ENCODE data around the genes PTPRR, CAPS2 and GLIPR1L1.

DNA sequence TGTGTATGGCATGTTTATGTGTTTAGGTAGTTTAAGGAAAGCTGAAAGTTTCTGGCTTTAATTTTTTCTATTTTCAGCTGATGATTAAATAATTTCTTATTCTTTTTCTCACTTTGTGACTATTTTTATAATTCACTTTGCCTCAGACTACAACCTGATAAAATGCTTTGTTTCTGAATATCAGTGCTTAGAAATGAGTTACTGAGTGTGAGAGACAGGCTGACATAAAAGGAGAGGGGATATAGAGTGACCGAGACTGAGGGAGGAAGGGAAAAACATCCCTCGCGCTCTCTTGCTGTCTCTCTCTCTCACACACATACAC, 45.0 kb downstream of the FRS2 start:
- PRO-cap: no peak

DNA sequence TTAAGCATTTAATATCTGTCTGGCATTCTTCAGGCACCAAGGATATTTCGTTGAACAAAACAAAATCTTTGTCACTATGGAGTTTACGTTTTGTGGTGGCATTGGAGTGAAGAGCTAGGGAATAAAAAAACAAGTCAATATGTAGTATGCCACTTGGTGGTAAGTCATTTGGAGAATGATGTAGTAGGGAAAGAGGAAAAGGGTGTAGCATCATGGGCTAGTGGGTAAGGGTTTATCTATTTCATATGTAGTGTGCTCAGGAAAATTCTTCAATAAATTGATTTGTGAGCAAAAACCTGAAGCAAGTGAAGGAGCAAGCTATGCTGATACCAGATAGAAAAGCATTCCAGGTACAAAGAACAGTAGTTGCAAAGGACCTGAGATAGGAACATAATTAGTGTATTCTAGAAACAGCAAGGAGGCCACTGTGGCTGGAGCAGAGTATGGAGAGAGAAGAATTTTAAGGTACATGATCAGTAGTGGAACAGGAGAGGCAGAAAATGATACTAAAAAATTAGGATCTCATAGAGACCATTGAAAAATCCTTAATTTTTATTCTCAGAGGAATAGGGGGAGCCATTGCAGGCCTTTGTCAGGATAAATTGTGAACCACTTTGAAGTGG, 41.8 kb upstream of the CCT2 start:
- PRO-cap: no peak

- PRO-cap: no peak
Measured at GRCh38 chr12:69688912-69689444, 10.1 kb downstream of the BEST3 start.

GRCh38 chr12:69738148-69738826, 373 bp upstream of the RAB3IP start:
- PRO-cap: bidirectional peak, plus-strand start at chr12:69738881, minus-strand start at chr12:69738654

DNA sequence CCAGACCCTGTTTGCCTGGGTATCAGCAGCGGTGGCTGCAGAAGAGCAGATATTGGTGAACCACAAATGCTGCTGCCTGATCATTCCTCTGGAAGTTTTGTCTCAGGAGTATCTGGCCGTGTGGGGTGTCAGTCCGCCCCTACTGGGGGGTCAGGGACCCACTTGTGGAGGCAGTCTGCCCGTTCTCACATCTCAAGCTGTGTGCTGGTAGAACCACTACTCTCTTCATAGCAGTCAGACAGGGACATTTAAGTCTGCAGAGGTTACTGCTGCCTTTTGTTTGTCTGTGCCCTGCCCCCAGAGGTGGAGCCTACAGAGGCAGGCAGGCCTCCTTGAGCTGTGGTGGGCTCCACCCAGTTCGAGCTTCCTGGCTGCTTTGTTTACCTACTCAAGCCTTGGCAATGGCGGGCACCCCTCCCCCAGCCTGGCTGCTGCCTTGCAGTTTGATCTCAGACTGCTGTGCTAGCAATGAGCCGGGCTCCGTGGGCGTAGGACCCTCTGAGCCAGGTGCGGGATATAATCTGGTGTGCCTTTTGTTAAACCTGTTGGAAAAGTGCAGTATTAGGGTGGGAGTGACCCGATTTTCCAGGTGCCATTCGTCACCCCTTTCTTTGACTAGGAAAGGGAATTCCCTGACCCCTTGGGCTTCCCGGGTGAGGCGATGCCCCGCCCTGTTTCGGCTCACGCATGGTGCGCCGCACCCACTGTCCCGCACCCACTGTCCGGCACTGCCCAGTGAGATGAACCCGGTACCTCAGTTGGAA, 61.4 kb downstream of the CNOT2 start:
- PRO-cap: no peak

DNA sequence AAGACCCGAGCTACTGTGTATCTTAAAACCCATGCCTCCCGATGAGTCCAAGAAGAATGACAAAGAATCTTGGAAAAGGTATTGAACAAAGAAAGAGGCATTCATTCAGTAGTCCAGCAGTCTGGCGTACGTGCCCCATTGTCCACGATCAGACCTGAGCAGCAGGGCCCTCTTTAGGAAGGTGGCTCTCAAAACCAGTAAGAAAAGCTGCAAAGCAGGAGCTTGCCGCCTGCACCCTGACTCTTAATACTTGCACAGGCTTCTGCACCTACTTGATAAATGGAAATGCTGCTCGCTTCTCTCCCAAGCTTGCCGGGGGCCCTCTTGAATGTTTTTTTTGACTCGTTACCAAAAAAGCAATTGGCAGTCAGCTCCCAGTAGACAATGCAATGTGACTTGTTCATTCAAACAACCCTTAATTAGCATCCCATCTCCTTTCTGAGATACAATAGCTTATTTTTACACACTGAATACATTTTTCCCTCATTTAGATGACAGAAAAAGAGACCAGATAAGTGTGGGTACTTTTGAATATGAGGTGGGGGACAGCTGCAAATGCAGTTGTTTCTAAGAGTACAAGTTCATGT, 27.2 kb upstream of the PTPRB start:
- PRO-cap: no peak

DNA sequence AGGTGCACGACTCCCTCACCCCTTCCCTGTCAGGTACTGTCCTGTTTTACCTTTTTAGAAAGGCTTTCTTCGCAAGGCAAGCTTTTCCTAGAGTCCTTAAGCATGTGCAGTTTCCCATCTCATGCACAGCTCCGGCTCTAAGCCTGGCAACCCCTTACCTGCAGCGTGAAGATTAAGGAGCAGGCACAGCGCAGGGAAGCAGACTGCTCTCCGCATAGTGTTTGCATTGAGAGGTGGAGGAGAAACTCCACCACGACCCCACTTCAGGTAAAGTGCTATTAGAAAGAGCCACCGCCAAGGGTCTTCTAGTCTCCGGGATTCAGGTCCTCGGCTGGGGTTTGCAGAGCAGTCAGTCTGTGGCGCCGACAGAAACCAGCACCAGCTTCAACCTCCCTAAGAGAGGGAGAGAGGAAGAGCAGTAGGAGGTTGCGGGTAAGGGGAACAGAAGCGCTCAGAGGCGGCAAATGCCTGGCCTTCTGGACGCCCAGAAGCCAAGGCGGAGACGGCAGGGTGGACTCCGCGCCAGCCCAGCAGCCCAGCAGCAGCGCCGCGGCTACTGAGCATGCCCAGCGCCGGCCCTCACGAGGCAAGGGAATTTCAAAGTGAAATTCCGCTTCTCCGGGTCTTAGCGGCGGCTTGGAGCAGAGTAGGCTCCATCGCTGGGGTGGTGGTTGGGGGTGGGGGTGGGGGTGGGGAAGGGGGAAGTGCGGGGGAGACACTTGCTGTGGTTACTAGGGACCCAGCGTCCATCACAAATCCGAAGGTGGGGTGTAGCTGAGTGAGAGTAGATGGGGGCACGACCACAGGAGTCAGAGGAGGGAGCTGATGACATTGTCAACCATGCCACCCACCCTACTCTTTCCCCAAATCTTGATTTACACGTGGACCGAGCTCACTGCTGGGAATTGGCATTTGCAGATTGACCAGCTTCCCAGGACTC, at the start of gene PTPRR:
PTPRR (minus strand) TSS at position 564 of the 940 bp plus-strand sequence.
- PRO-cap: no peak

- PRO-cap: no peak
Measured at GRCh38 chr12:71469283-71469731, 29.7 kb downstream of the LGR5 start.

DNA sequence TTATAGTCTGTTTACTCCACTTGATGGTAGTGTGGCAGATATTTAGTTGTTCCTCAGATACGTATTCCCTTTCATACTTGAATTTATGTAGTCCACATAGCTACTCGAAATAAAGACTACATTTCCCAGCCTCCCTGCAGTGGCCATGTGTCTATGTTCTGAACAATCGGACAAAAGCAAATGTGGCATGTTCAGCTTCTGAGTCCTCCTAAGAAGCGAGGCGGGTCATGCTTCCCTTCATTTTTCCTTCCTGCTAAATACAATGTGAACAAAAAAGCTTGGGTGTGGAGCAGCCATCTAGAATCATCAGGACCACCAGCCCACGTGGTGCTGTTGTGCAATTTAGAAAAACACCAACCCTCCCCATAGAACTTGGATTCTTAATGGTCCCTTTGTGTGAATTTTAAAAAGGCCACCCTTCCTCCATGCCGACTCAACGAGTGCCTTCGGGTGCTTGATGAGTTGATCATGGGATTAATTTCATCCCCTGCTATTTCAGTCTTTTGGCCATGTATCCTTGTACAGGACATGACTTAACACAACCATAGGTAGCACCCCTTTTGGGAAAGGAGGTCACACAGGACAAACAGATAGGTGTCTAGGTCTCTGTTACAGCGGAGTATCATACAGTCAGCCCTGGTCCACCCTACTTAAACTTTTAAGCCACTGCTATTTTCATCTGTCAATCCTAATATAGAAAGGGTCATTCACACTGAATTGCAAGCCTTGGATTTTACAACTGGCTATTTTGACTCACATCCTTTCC, 60.7 kb downstream of the ZFC3H1 start:
- PRO-cap: no peak

GRCh38 chr12:71644748-71645252, 18.8 kb downstream of the ZFC3H1 start:
- PRO-cap: no peak

- PRO-cap: no peak
Measured at GRCh38 chr12:71755973-71756132, 1.2 kb downstream of the RAB21 start.

GRCh38 chr12:71782392-71782735, 27.7 kb downstream of the RAB21 start:
- PRO-cap: no peak

GRCh38 chr12:71787723-71788634, 33.3 kb downstream of the RAB21 start:
- PRO-cap: no peak

DNA sequence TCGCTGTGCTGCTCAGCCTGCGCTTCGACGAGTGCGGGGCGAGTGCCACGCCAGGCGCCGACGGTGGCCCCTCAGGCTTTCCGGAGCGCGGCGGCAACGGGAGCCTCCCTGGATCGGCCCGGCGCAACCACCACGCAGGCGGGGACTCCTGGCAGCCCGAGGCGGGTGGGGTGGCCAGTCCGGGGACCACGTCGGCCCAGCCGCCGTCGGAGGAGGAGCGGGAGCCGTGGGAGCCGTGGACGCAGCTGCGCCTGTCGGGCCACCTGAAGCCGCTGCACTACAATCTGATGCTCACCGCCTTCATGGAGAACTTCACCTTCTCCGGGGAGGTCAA, 745 bp downstream of the TRHDE start:
- PRO-cap: no peak

DNA sequence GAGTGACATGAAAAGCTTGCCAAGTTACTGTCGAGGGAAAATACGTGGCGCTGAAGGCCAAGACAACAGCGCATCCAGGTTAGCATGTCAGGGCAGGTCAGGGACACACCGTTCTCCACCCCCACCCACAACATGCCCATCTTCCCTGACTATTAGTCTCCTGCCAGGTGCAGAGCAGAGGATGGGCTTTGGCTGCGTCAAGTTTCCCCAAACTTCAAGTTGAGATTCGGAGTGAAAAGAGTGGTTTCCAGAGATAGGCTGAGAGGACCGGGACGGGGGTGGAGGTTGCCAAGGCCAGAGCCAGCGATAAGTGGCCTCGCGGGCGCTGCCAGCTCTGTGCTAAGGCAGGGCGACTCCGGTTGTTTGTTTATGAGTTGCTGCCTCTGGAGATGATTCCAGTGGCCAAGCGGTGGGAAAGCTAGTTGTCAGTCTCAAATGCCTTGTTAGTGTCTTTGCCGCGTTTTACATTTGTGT, 1.8 kb downstream of the TRHDE start:
- PRO-cap: no peak

GRCh38 chr12:73129509-73129754, 857.3 kb downstream of the TRHDE start:
- PRO-cap: no peak

DNA sequence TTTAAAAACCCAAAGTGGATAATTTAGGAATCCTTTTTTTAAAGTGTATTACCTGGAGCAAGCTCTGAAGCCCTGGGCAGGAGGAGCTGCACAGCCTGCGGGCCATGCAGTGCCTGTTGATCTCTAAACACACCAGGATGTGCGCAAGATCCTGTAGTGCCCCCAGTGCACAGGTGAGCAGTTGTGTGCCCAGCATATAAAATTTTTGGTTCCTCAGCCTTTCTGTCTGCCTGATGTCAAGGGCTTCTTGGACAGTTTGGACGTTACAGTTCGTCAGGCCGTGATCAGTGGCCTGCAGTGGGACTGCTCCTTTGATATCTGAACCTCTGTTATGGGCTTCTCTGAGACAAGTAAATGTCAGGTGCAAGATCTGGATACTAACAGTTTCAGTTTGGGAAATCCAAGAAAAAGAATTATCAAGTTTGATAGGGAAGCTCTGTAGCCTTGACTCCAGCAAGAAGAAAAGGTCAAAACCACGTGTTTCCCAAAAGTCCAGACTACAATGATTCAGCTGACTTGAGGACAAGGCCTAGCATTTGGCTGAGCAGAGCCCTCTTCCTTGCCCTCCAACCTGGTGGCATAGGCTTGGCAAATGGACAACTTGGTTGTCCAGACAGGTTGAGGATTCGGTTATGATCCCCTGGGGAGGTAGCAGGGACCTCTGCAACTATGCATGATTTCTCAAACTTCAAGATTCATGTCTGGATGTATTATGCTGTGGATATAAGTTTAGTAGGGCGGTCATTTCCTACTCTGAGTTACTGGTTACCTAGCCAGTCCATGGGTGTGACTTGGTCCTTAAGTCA, 1.1 kb downstream of the ATXN7L3B start:
- PRO-cap: unidirectional peak, minus-strand start at position 125 of the sequence

DNA sequence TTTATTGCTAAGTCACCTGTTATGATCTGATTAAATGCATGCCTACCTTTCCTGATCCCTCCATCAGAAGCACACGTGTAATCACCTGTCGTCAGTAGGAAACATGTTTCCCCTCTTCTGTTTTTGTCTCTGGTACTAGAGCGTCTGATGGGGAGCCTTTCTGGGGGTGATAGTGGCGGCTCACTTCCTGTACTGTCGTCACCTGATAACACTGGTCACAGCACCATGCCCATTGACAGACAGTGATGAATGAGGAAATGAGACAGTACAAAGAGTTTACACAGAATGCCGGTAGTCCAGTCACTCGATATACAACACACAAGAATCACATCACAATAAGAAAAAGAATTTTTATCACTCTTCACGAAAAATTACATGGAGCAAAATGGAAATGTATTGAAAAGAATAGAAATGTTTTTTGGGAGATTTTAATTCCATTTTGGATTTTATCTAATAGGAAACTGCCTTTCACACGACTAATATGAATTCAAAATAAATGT, 161.5 kb downstream of the KCNC2 start:
- PRO-cap: no peak

DNA sequence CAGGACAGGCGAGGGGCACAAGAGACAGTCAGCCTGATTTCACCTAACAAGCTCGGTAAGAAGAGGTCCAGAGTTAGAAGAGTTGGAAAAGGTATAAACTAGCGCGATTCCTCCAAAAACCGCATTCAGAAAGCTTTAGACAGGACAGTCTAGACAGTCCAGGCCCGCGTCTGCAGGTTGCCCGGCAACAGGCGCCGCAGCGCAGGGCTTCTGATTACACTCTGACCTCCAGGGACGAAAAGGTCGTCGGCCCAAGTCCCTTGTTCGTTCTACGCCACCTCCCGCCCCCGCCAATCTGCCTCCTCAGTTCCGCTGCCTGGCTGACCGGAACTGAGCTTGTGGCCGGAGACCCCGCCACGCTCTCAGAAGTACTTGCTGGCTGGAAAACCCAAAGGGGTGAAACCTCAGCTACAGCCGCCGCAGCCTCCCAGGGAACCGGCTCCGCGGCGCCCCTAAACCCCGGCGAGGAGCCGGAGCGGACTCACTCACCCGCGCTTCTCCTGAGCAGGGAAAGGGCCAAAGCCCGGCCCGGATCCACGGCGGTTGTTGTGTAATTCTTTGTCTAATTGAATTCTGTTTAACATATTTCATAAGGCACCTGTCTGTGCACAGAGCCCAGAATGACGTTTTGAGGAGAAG, at the start of gene CAPS2:
CAPS2 (minus strand) TSS at position 440 of the 639 bp plus-strand sequence.
- PRO-cap: unidirectional peak, minus-strand start at position 172 of the sequence

DNA sequence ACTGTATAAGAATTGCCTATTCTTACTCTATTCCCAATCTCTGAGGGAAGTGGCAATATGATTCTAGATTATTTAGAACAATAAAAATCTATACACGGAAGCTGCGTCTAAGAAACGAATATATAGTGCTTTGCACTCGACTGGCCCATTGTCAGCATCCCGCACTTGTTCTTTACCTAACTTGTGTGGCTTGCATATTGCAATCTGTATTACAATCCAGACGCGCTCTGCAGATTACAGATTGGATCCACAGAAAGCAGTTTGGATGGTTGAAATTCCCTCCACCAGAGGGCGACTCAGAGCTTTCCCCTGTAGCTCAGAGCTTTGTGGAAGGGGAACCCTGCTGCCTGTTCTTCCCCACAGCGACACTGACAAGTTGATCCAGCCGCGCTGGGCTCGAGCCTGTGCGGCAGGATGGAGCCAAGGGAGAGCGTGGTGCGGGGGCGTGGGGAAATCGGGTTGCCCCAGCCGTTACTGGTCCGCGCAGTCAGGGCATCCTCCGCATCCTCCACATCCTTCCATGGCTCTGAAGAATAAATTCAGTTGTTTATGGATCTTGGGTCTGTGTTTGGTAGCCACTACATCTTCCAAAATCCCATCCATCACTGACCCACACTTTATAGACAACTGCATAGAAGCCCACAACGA, at the start of gene GLIPR1L1:
GLIPR1L1 (plus strand) TSS at position 462 of the 648 bp plus-strand sequence.
- PRO-cap: no peak

Measured in bronchus (tissue), 1 donor.